Choroid plexus epithelial cell (primary cell): ENCODE results near the genes MARCHF3, C5orf63 and LYRM7.

DNA sequence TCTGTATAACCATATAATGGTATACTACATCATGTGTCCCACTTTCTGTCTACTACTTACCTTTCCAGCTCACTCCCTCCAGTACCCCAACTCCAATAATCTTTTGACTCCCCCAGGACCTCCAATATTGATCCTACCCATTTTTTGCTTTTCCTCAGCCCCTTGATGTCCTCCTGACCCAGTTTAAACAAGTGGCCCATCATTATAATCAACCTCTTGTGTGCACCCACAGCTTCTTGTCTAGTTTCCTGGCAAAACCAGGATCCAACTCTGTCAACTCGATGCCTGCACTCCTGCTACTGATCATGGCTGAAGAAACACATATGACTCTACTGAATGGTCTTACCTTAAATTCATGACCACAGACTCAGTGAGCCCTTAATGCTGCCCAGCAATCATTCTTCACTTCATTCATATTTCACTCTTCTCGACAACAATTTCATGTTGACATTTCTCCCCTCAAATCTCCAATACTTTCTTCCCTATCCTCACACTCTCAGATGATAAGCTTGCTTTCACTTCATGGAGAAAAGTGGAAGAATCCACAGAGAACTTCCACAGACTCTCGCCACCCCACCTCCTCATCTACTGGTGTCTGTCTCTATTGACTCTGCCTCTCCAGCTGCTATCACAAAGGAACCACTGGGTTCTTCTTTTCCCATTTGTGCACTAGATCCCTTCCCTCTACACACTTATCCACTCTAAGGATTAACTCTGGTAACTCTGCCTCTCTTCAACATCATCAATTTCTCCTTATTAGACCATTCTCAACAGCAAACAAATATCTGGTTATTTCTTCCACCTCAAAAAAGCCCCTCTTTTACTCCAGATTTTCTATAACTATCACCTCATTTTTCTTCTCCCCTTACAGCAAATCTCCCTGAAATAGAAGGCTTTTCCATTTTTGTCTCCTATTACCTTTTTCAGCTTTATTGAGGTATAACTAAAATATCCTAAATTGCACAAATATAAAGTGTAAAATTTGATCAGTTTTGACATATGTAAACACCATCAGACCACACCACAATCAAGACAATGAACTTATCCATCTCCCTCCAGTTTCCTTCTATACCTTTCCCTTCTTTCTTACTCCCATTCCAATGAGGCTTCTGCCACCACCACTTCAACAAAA, 80.1 kb downstream of the MARCHF3 start:
- RRBS, result no CpG with 5 or more reads among the region's 3 CpGs

GRCh38 chr5:126972010-126973026, 58.0 kb downstream of the MARCHF3 start:
- RRBS, result no CpG with 5 or more reads among the region's 6 CpGs

GRCh38 chr5:127030496-127031405, at the start of gene MARCHF3:
TSS of gene MARCHF3 (minus strand) at chr5:127030558.
- RRBS, result 2% methylated on average over 18 of the region's 94 CpGs

DNA sequence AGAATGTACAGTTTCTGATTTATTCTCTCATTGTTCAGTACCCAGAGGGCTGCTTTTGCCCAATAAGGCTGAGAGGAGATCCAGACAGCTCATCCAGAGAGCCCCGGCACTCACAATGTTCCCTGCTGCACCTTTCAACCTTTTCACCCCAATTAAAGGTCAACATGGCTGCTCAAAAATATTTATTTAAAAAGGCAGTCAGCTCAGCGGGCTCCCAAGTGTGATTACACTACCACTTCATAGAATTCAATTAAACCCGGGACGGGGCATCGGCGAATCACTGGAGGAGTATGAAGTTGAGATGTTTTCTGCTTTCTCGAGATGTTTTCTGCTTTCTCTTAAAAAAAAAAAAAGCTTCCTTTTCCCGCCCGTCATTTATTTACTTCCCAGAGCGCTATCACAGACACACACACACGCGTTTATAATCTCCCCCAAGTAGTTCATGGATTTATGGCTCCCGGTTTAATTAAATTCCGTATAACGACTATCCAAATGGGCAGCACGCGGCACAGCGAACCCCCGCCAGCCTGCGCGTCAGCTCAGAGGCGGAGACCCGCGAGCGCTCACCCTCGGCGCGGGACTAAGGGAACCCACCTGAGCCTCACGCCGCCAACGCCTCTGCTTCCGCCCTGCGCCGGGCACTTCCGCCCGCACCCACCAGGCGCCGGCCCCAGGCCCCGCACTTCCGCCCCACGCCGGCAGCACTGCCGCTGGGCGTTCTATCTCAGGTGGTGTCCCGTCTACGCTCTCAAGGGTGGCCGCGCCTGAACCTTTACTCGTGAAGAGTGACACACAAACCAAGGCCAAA, at the start of gene C5orf63:
TSS of gene C5orf63 (minus strand) at position 646 of the 808 bp plus-strand sequence.
- RRBS, result no CpG with 5 or more reads among the region's 49 CpGs

DNA sequence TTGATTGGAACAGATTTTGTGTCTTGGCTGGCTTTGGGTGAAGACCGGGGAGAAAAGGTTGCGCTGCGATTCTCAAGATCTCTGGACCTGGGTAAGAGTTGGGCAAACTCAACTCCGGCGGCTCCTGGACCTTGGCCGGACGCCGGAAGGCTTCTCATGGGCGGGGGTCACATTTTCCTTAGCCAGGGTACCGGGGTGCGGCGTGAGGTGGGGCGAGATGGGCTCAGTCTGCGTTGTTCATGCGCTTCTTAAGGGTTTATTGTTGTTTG, 304 bp downstream of the MEGF10 start:
- RRBS, result 3% methylated on average over 4 of the region's 15 CpGs

DNA sequence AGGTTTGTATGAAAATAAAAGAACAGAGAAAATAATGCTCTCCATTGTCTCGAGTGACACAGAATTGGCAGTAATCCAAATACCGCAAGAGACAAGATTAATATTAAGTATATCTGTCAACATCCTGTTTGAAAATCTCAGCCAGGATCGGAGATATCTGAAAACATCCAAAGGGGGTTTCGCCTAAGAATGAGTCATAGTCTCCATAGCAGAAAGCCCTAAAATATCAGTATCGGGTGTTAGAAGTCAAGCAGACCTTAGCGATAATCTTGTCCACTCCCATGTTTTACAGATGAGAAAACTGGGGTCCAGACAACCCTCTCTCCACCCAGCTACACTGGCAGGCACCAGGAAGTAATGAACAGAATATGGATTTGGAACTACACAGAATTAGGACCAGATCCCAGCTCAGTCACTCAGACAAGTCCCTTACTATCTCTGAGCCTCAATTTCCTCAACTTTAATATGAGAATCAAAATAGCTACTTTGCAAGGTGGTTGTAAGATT, 189.7 kb downstream of the CCDC192 start:
- RRBS, result no CpG with 5 or more reads among the region's 6 CpGs

DNA sequence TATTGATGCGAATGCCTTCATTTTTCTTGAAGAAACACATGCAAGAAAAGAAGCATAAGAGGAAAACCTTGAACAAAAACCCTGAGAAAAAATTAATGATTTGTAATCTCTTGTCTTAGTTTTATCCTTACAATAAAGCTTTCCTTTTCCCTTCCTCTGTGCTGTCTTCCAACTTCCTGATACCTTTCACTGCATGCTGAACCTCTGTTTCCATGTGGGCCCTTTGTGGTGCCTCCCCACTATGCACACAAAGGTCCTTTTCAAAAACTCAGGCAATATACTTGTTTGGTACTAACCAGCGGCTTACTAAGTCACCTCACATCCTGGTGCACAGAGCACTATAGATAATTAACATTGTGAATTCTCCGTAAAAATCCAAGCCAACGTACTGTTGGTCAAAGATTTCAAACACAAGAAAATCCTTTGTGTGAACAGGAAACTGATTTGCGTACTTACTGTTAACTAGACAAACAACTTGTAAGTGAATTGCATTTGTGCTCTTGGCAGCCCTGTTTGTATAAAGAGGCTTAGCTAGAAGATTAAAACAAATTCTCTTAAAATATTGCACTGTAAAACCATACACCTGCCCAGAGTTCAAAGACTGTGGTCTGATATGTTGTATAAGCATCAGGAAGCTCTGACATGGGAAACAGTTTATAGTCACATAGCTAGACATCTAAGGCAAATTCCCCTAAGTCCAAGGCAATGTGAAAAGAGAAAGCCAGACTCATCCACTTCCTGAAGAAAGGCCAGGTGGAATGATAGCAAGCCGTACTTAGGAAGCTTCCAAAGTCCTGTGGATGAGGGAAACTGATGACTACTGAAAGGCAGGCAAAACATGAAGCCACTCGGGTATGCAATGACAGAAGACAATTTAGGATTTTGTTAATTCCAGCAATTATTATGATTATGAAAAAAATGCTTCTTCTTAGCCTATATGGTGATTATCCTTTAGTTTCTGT, 125.1 kb upstream of the SLC12A2 start:
- RRBS, result no CpG with 5 or more reads among the region's 7 CpGs

GRCh38 chr5:127961720-127962130, 121.8 kb upstream of the SLC12A2 start:
- RRBS, result no CpG with 5 or more reads among the region's 2 CpGs

GRCh38 chr5:128079370-128079805, 4.2 kb upstream of the SLC12A2 start:
- RRBS, result no CpG with 5 or more reads among the region's 2 CpGs

DNA sequence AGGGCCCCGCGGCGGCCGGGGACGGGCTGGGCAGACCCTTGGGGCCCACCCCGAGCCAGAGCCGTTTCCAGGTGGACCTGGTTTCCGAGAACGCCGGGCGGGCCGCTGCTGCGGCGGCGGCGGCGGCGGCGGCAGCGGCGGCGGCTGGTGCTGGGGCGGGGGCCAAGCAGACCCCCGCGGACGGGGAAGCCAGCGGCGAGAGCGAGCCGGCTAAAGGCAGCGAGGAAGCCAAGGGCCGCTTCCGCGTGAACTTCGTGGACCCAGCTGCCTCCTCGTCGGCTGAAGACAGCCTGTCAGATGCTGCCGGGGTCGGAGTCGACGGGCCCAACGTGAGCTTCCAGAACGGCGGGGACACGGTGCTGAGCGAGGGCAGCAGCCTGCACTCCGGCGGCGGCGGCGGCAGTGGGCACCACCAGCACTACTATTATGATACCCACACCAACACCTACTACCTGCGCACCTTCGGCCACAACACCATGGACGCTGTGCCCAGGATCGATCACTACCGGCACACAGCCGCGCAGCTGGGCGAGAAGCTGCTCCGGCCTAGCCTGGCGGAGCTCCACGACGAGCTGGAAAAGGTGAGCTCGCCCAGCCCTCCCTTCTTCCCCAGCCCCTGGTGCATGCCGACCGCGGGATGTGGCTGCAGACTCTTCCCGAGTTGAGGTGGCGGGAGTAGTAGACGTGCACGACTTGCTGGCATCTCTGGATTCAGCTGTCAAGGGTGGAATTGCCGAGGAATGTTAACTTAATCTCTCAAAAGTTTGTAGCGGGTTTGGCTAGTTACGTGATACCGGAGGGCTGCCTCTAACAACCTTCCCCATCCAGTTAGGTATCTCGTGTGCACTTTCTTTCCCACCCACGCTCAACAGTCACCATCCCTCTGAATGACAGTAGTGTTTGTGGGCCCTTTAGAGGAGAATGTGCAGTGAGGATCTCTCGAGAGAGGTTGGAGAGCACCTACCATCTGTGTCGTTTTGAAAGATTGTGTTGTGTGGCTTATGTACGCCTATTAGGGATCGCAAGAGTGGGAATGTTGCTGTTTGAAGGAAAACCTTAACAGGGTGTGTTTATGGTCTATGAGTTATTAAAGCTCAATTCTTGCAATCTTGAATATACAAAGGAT, 927 bp downstream of the SLC12A2 start:
- RRBS, result under 1% methylated on average over 25 of the region's 81 CpGs

- RRBS, result no CpG with 5 or more reads among the region's 6 CpGs
These were observed 38.0 kb downstream of the SLC12A2 start for GRCh38 chr5:128121579-128122046.

- RRBS, result no CpG with 5 or more reads among the region's 3 CpGs
These were observed 87.9 kb downstream of the SLC12A2 start for GRCh38 chr5:128171439-128171810.

DNA sequence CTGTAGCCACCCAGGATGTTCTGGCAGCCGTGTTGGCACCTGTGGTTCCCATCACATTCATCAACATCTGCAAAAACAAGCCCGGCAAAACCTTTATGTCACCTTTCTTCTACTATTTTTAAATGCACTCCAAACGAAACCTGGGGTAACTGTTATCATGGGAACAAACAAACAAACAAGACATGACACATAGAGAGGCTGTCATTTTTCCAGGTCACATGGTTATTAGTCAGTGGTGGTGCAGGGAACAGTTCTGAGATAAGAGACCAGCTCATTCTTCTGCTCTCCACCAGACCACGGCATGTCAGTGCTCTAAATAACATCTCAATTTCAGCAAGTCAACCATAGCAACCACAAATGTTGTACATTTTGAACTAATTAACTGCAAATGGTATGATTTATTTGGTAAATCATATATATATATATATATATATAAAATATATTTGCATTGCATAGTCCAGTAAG, 188.5 kb downstream of the SLC12A2 start:
- RRBS, result no CpG with 5 or more reads among the region's 4 CpGs

- RRBS, result no CpG with 5 or more reads among the region's 3 CpGs
These were observed 1.7 kb upstream of the ISOC1 start for GRCh38 chr5:129092856-129093218.

- RRBS, result no CpG with 5 or more reads among the region's 17 CpGs
These were observed 347.4 kb downstream of the HINT1 start for GRCh38 chr5:130817643-130818047.

- RRBS, result no CpG with 5 or more reads among the region's 5 CpGs
These were observed 145.2 kb downstream of the HINT1 start for GRCh38 chr5:131019778-131020352.

GRCh38 chr5:131069343-131069588, 95.8 kb downstream of the HINT1 start:
- RRBS, result no CpG with 5 or more reads among the region's 1 CpG

DNA sequence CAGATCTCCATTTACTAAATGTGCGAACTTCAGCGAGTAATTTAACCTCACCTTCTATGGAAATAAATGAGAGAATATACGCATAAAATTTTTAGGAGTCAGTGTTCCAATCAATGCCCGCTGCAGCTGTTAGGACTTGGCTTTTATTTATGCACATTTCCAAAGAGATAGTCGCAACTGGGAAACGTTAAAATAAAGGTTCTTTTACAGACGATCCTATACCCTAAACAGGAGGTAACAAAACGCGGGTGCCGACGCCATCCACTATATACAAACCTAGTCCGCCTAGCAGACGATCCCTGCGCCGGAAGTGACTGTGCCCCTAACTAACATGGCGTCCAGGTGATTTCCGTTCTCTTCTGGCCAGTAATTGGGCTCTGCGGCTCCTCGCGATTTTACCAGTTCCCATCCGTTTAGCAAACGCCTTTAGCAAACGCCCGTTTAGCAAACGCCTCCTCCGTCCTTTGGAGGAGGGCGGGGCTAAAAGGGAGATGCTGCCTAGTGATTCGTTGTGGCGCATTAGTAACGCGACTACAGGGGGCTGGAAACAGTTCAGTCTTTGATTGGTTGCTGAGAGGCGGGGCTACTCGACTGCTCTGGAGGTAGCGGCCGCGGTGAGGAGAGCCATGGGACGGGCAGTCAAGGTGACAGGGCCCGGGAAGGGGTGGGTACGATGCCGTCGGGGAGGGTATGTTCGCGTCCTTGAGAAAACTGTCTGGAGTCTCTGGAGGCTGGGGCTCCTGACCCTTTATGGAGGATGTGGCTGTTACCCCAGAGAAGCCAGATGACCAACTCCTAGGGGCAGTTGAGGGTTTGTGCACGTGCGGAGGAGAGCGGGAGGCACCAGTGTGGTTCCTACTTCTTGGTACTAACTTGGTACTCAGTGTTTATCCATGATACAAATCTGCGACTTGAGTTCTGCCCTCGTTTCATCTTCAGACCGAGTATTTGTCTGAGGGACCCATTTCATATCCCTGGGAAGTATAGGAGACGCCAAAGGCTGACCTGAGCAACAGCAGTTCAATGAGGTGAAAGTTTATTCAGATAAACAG, at the start of gene LYRM7:
TSS of gene LYRM7 (plus strand) at position 550 of the 1,052 bp plus-strand sequence.
- RRBS, result no CpG with 5 or more reads among the region's 50 CpGs

DNA sequence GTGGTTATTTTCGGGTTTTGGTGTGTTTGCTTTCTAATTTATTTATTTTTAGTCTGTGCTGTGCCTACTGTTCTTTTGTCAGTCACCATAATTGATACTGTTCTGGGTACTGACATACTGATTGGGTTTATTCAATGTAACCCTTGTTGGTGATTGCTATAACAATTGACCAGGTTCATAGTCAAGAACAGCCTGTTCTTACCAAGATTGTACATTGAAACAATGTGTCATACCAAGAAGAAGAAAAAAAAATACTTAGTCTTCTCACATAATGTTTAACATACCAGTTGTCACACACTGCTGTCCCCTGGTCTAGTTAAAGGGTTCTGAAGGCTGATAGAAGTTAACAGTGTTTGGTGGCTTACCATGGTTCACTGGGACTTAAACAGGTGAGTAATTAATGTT, 18.6 kb upstream of the CDC42SE2 start:
- RRBS, result no CpG with 5 or more reads among the region's 1 CpG

DNA sequence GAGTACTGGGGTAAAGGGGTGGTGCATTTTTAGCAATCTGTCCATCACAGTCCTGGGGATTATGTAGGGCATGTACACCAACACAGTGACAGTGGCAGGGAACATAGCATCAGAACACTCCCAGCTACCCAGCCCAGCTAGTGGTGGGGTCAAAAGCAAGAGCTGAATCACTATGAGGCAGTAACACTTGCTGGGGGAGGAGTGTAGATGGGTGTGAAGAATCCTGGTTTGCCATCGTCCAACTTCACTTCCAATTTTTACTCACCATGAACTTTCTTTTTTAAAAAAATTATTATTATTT, 6.9 kb upstream of the CDC42SE2 start:
- RRBS, result no CpG with 5 or more reads among the region's 1 CpG